SP-49 (cell line): ENCODE data around the genes TRAFD1 and PTPN11.

DNA sequence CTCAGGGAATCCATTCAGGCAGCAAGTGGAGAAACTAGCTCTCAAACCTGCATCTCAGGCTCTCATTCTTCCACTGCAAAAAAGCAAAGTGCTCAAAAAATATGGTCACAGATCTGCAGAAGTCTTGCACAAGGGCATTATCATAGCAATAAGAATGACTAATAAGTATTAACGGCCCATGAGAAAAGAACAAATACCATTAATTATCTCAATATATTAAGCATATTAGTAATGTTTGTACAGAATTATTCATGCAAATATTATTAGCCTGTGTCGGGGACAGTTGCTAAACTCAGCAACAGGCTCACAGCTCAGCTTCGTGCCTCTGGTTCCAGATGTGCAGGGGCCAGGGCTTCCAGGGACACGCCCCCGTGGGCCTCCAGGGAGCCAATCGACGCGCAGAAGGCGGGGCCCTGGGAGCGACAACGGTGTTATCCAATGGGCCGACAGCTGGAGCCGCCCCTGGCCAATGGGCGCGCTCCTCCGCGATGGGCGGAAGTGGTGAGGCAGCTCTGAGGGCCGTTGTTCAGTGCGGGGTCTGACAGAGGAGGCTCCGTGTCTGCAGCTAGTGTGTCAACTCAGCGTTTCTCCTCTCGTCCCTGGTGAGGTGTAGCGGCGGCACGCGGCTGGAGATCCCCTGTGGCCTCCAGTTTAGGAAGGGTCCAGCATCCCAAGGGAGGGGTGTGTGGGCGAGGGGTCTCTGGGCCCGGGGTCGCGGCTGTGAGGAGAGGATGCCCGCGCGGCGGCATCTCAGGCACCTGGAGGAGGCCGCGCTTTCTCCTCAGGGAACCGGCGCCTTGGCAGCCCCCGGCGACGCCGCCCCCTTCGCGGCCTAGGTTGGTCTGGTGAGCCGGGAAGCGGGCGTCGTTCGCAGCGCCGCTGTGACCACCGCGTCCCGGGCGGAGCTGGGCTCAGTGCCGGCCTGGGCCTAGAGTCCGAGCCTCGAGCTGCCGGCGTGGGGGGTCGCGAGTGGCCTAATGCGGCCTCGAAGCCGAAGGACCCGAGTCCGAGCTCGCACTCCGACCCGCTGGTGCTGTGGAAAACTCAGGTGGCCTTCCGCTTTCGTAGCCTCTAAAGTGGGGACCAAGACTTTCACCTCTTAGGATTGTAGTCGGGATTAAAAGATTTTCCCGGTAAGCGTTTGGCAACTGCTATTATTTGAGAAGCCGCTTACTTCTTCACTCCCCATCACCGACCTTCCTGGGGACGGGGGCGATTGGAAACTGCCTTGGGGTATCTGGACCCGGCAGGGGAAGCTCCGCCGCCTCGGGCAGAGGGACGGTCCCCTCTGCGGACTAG is at the start of gene TRAFD1:
Gene TRAFD1, plus strand, starts transcription at position 544 of the 1,299 bp plus-strand sequence.
- PRO-cap: unidirectional peak, plus-strand start at position 544 of the sequence

DNA sequence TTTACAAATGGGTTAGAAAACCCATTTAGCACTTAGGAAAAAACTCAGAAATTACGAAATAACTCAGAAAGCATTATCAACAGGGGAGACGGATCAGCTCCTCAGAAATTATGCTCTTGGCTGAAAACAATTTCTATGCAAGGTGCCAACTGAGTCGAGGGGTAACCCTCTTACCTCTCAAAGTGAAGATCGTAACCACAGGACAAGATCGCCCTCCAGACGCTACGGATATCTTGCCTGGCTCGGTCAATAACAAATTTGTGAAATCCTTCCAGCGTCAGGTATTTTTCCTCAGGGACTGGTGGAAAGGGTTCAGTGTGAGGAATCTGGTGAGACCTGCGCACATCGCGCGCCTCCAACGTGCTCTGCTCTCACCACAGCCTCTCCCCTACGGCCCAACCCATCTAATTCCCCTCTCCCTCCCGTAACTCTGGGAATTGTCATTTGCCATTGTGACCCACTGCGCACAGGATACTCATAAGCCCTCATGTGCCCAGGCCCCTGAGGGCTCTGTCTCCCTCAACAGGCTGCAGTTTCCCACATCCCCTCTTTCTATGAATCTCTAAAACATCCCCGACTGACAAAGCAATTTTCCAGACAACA is 50.3 kb downstream of the TRAFD1 start:
- PRO-cap: no peak

GRCh38 chr12:112247991-112248655 is 122.8 kb downstream of the TRAFD1 start:
- PRO-cap: no peak

GRCh38 chr12:112408015-112408592 is 1.3 kb downstream of the RPL6 start:
- PRO-cap: no peak

GRCh38 chr12:112418468-112418700 is 363 bp upstream of the PTPN11 start:
- PRO-cap: no peak

DNA sequence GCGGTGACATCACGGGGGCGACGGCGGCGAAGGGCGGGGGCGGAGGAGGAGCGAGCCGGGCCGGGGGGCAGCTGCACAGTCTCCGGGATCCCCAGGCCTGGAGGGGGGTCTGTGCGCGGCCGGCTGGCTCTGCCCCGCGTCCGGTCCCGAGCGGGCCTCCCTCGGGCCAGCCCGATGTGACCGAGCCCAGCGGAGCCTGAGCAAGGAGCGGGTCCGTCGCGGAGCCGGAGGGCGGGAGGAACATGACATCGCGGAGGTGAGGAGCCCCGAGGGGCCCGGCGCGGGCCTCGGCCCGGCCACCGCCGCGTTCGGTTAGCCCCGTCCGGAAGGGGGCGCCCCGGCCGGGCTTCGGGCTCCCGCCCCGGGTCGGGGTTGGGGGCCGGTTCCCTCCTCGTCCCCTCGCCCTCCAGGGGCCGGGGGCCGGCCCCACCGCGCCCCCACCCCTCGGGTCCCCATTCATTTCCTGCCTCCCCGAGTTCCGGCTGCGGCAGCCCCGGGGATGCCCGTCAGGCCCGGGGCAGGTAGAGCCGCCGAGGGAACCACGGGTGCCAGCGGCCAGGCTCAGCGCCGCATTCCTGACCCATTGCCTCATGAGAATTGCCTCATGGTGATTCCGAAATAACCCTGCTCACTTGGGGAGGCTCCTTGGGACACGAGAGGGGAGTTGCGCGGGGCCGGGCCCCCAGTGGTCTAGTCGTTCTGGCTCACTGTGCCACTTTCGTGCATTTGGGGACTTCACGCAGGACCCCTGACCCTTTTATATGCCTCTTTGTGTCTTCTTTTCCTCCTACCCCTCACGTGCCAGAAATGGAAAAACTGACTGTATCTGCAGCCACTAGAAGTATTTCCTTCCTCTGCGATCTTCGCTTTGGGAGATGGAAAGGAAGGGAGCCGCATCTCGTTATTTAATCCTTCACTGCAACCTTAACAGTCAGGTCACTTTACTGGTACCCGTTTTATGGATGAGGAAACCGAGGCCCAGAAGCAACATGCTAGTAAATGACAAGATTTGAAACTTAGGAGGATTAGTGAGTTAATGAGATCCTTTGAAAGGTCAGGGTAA is at the start of gene PTPN11:
Gene PTPN11, plus strand, starts transcription at position 78 of the 1,063 bp plus-strand sequence.
- PRO-cap: bidirectional peak, plus-strand start at position 36 of the sequence, minus-strand start outside the sequence

- PRO-cap: no peak
Measured at GRCh38 chr12:112887550-112888107, 19.1 kb upstream of the OAS1 start.

- PRO-cap: no peak
Measured at GRCh38 chr12:112978946-112979855, 882 bp downstream of the OAS2 start.

- PRO-cap: no peak
Measured at GRCh38 chr12:113077128-113077730, 20.7 kb downstream of the DTX1 start.

- PRO-cap: no peak
Measured at GRCh38 chr12:113158106-113158632, 8.6 kb downstream of the CFAP73 start.

DNA sequence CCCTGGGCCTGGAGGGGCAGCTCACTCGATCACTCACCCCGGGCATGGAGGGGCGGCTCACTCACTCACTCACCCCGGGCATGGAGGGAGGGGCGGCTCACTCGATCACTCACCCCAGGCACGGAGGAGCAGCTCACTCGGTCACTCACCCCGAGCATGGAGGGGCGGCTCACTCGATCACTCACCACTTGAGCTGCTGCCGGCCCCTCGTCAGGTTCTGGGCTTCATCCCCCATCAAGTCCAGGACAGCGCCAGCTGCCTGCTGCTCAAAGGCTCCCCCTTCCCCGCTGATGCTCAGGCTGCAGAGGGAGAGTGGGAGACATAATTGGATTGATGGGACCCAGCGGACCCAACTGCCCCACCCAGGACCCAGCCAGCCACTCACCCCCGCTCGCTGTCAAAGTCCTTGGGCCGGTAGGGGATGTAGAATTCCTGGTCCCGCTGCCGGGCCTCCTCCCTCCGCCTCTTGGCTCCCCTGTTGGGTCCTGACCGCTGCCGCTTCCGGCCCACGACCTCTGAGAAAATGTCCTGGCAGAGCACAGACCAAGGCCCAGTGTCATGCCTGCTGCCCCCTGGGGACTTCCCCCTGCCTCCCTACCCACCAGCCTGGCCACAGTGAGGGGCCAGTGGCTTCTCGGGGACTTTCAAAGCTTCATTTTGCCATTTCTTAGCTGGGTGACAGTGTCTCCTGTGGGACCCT is 13.4 kb downstream of the CFAP73 start:
- PRO-cap: no peak

DNA sequence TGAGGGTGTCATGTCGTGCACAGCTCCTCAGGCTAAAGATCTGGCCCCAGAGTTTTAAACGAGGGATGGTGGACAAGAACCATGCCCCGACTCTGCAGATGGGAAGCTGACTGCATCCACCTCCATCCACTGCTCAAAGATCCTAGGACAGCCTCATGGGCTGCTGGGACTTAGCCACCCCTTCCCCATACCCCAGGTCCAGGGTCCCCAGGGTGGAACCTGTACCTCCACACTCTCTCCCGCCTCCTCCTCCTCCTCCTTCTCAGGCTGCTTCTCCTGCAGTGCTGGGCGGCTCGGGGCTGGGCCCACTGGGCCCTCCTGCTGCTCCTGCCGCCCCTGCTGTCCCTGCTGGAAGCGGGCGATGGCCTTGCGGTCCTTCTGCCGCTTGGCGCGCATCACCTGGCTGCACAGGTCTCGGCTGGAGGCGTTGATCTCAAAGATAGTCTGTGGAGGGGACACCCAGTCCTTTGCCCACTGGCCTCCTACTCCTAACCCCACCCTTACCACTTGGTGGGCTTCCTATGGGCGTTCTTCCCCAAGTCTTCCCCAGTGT is 14.4 kb downstream of the CFAP73 start:
- PRO-cap: no peak

- PRO-cap: no peak
Measured at GRCh38 chr12:113289910-113290401, 45.0 kb downstream of the SLC8B1 start.

DNA sequence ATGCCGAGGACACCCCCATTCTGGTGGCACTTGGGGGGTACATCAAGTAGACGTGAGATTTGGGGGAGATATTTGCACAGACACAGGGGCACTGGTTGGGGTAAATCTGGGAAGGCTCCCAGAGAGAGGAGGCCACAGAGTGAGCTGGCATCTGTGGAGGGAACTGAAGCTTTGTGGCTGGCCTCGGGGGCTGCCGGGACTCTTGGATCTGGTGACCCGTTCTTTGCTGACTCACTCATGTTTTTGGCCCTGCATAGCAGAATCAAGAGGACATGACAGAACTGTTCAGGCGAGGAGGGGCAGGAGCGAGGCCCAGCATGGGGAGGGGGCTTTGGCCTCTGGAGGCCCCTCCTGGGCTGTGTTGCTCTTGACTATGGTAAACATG is 1.7 kb downstream of the PLBD2 start:
- PRO-cap: no peak

DNA sequence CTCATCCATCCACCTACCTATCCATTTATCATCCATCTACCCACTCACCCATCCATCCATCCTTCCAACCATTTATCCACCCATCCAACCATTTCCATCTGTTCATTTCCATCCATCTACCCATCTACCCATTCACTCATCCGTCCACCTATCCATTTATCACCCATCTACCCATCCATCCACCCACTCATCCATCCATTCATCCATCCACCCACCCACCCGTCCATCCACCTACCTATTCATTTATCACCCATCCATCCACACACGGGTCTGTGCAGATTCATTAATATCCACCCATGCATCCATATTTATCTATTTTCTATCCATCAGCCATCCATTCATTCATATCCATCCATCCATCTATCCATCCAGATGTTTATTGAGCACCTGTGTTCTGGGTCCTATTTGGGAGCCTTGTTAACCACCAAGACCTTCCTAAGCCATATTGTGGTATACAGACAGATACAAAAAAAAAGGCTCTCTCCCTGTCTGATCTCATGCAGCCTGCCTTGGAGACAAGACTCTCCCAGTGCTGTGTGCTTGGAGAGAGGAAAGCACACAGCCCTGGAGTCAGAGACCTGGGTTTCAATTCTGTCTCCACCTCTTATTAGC is 12.9 kb downstream of the SDS start:
- PRO-cap: no peak

GRCh38 chr12:113405570-113406032 is 1.9 kb upstream of the SDS start:
- PRO-cap: no peak

DNA sequence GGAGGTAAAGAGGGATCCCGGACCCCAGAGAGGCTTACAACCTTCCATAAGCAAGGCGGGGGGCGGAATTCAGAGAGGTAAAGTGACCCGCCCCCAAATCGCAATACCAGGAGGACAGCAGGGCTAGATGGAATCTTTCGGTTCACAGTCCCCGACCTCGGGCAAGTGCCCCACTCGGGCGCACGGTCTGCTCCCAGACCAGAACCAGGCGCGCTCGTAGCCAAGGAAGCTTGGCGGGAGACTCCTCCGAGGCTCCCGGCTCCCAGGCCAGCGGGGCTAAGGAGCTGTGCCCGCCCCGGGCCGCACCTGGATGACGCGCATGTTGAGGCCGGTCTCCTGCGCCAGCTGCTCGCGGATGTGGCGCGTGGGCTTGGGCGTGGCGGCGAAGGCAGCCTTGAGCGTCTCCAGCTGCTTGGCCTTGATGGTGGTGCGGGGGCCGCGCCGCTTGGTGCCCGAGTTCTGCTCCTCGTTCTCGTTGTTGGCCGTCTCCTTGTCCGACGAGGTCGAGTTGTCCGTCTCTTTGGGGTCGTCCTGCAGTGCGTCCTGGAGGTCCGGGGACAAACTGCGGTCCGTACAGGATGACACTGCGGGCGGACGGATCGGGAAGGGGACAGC is 3.7 kb downstream of the LHX5 start:
- PRO-cap: no peak

DNA sequence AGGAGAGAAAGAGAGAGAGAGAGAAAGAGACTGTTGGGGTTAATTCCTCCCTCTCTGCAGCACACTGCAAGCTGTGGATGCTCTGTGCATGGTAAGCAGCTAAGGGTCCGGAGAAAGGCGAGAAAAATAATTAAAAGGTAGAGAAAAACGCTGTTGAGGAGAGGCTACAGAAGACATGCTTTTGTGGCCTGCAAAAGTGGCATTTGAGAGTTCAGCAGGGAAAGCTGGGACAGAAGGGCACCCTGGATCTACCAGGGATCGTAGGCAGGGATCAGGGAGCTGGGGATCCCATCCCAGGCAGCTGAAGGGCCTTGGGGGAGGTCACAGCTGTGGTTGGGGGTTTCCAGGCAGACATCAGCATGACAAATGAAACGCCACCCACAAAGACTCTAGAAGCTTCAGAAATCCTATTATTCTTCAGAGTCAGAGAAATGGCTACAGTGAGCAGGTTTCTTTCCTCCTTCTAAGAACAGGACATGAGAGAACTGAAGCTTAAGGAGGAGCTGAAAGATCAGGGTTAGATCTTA is 104.5 kb downstream of the RBM19 start:
- PRO-cap: no peak

GRCh38 chr12:114368739-114369019 is 37.3 kb downstream of the TBX5 start:
- PRO-cap: no peak

DNA sequence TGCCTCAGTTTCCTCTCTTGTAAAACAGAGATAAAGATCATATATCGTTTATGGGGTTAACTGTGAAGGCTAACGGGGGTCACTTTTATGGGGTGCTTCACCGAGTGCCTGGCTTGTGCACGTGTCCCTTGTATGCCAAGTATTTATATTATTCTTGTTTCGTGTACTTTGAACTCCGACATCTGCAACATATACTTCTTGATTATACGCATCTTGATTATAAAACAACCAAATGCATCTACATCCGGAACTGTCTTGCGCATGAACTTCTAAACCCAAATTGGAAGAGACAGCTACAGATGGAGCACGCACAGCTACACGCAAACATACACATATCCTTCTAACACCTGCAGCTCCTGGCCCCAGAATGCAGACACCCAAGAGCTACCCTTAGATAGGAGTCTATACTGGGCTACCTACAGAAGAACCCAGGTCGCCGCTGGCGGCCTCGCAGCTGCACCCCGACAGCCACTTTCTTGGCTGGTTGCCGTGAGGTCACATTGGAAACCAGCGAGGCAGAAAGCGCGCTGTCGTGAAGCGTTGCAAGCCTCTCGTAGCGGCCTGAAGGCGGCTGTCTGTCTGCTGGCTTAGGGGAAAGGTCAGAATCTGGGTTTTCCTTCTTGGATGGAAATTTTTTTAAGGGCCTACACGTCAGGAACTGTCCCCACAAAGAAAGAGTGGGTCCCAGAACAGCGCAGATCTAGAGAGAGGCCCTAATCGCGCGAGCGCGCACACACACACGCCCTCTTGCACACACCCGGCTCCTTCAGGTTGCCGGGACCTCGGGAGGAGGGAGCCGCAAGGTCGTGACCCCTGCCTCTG is 17.2 kb downstream of the TBX3 start:
- PRO-cap: no peak